Thoracic aorta endothelial cell (primary cell): Measurements from ENCODE around the genes AKR1C2 and NET1.

GRCh38 chr10:3048500-3049107, 18.7 kb upstream of the PFKP start:
- CAGE, long polyA plus RNA, result no peak

GRCh38 chr10:3070139-3070434, 2.7 kb downstream of the PFKP start:
- CAGE, long polyA plus RNA, result no peak

DNA sequence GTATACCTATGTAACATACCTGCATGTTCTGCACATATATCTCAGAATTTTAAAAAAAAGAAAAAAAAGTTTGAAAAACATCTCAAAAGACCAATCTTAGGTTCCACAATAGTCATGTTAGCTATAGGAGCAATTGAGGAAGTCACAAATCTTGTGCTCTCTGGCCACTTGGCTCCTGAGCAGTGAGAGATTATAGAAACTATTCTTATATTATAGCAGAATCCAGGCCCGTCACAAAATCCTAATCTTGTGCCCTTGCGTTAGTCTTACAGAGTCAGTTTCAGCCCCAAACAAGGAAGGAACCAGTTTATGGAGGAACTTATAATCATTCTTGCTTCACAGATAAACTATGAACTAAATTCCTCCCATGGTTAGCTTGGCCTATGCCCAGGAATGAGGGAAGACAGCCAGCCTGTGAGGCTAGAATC, 199.6 kb upstream of the PITRM1 start:
- CAGE, long polyA plus RNA, result no peak

GRCh38 chr10:3525882-3526347, 259.1 kb downstream of the KLF6 start:
- CAGE, long polyA plus RNA, result no peak

- CAGE, long polyA plus RNA, result no peak
Measured at GRCh38 chr10:3761223-3761639, 23.8 kb downstream of the KLF6 start.

- CAGE, long polyA plus RNA, result no peak
Measured at GRCh38 chr10:3775902-3776313, 9.1 kb downstream of the KLF6 start.

- CAGE, long polyA plus RNA, result no peak
Measured at GRCh38 chr10:3787609-3788415, 2.8 kb upstream of the KLF6 start.

- CAGE, long polyA plus RNA, result no peak
Measured at GRCh38 chr10:3866401-3866785, 81.4 kb upstream of the KLF6 start.

DNA sequence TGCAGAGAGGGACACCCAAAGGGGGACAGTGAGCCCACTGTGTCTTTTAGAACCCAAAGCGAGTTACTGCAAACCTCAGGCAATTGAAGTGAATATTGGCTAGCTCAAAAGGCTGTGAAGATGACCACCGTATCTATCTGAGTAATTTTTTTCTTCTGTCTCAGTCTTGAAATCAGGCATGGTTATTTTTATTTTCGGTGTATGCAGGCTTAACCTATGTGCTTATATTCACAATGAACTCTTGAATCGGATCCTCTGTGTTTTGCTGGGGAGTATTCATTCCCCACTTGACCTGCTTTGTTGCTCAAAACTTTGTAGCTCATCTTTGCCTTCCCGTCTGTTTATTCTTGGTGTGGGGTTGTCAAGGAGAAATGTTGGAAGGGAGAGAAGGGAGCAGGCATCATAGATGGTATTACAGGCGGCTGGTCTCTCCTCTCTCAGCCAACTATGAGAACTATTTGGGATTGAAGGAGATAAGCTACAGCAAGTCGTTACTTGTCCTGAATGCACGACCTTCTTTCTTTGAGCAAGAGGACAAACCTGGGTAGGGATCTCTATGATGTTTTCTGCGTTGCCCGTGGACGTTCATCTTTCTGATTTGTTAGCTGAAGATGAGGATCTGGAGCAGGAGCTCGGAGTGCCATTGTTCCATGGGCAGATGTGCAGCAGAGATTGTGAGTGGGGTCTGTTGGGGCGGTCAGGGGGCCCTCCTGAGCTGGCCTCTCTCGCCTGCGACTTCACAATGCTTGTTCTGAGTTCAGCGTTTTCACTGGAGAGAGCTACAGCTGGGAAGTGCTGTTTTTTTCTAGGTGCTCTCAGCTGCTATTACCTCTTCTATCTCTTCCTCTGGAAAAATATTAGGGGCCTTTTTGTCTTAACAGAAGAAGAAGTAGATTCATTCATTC, 126.7 kb upstream of the KLF6 start:
- CAGE, long polyA plus RNA, result no peak

GRCh38 chr10:3929717-3930104, 144.7 kb upstream of the KLF6 start:
- CAGE, long polyA plus RNA, result no peak

DNA sequence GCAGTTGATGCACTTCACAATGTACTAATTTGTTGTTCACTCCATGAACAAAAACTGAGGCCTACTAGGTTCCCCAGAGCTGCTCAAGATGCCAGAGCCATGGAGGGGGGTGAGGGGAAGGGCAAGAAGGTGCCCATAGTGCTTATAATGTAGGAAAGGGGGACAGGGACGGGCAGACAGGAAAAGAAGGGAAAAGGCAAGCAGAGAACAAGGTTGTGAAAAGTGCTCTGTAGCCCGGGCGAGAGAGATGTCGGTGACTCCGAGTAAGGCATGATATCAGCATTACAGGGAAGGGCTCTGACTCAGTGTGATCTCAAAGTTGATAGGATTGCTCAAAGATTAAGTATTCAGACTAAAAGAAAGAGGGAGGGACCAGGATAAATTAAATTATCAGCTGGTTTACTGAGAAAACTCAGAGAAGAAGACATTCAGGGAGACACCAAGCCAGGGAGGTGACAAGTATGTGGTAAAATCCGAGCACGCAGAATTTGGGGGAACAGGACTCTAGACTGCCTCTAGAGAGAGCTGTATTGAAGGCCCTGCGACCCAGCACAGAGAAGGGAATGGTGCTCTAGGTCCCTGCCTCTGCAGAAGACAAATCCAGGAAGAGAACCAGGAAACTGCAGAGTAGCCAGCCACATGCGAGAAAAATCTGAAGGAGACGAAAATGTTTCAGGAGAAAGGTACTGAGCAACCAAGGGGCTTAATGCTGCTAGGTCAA, 157.7 kb upstream of the KLF6 start:
- CAGE, long polyA plus RNA, result no peak

GRCh38 chr10:4120359-4120999, 335.5 kb upstream of the KLF6 start:
- CAGE, long polyA plus RNA, result no peak

- CAGE, long polyA plus RNA, result no peak
Measured at GRCh38 chr10:4243379-4244122, 458.5 kb upstream of the KLF6 start.

DNA sequence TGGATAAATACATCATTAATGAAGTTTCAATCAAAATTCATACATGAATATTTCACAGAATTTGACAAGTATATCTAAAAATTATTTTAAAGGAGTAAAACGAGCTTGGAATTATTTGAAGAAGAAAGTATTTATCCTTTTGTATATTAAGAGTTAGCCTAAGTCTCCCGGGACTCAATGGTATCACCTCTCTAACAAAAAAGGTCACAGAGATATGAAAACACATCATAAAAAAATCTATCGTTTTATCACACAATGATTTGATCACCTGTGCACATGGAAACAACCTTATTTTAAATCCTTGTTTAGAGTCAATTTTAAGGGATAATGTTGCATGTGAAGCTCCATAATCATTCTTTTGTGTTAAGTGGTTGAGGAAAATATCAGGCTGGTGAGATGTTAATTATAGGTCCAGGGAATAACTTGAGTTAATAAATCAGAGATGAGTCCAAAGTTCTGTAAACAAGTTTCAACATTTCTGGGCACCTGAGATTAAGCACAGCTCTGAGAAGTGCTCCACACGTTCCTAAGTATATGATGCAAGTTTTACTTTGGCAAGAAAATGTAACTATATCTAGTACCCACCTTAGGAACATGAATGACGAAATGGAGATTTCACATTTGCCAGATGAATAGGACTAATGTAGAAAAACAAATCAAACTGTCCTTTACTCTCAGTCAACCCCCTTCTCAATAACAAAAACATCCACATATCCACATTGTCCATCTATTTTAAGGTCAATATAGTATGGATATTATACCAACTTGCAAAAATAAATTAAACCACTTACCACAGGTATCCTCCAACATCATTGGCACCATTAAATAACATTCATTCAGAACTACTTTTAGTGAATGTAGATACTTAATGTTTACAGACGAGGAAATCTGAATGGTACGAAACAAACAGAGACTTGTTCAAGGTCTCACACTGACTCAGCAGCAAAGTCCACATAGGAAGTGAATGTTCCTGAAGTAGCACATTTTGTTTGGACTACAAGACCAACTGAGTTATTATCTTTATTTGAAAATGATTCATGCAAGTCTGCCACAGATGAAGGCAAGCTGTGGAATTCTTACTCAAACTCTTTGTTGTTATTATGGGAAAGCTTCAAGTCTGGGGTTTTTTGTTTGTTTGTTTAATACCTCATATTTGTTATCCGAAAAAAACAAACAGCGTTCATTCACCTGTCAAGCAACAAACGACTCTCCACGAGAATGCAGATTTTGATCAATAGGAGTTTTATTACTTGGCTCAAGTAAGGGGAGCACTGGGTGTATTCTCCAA, 148.3 kb upstream of the AKR1E2 start:
- CAGE, long polyA plus RNA, result no peak

DNA sequence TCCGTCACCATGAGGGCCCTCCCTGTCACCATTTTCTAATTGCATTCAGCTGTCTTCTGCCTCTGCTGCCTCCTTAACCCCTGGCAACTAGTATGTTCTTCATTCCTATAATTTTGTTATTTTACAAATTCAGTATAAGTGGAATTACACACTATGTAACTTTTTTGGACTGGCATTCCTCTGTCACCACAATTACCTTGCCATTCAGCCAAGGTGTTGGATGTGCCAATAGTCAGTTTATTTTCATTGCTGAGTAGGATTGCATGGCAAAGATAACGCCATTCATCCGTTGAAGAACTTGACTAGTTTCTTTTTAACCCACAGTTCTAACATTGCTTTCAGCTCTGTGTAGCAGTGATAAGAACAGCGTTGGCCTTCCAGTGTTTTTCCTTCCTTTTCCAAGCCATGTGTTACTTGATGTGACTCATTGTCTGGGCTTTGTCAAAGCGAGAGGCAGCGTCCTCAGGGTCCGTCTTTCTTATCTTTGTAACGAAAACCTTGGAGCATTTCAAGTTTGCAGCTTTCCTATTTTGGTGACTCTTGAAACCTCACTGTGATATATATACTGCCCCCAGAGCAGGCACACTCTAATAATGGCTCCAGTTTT, 41.5 kb downstream of the AKR1E2 start:
- CAGE, long polyA plus RNA, result no peak

DNA sequence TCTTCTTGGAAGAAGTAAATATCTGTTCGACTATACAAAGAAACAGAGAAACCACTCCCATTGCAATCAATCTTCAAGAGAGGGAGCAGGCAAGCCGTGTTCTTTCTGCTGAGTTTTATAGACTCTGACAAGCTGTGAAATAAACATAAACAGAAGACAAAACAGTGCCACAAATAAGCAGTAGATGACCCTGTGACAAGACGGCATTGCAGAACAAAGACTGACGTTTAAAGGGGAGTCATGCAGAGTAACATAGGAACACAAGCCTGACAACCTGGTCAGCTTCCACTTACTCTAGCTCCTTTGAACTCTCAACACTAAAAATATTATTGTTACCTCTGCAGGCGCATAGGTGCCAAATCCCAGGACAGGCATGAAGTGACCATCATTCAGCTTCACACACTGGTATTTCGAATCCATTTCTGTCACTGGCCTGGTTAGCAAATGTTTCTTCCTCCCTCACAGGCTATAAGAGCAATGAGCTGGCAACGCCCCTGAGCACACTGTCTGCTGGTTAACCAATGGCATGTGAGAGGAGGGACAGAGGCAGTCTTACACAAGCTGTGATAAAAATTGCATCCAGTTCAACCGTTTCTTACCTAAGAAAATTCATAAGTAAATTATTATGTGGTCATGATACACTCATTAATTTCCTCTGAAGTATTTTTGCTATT, at the start of gene AKR1C2:
Gene AKR1C2, minus strand, starts transcription at position 442 of the 674 bp plus-strand sequence.
- CAGE, long polyA plus RNA, result no peak

DNA sequence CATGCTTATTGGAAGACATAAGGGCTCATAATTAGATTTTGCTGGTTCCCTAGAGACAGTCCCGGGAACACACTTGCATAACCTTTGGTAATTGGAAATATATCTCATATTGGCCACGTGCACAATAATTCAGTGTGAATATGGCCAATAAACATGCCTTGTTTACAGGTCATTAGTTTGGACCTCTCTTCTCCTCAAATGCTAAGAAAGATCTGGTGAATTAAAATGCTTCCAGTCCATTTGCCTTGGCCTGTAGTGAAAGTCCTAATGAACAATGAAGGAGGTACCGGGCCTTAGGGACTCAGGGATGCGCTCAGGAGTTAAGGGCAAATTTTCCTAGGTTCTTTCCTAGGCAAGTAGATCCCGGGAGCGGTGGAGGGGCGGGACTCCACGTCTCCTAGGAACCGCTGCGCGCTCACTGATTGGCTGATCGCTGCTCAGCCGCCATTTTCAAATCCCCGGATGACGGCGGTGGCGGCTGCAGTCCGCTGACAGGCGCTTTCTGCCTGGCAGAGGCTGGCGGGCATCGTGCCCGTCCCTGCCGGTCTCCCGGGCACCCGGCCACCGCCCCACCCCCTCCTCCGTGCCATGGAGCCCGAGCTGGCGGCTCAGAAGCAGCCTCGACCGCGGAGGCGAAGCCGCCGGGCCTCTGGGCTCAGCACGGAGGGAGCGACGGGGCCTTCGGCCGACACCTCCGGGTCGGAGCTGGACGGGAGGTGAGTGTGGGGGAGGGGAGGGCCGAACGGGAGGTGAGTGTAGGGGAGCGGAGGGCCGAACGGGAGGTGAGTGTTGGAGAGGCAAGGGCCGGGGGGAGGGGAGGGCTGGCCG, at the start of gene NET1:
Gene NET1, plus strand, starts transcription at position 453 of the 828 bp plus-strand sequence.
- CAGE, long polyA plus RNA, result no peak

GRCh38 chr10:5453433-5454424, 41.4 kb downstream of the NET1 start:
- CAGE, long polyA plus RNA, result no peak

DNA sequence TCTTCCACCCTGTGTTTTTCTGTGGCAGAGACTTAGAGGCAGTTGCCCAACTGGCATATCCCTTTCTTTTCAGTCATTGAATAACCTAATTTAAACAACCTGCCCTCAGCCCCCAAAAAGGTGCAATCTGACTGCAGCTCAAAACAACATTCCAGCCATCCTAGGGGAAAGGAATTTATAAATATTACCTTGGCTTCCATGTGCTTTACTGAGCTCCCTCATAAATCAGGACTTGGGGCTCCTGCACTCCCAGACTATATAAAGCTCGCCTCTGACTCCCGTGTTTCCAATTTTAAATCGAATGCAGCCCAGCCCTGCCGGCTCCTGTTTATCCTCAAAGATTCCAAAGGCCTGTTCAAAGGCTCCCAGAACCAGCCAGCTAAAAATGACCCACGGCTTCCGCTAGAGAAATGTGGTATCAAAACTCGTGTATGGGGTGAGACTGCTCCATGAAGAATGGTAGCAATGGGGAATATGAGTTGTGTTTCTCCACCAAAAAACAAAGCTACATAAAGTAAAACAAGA, 4.9 kb downstream of the CALML3 start:
- CAGE, long polyA plus RNA, result no peak

GRCh38 chr10:5582959-5583347, 58.2 kb downstream of the CALML3 start:
- CAGE, long polyA plus RNA, result no peak